Cerebellum (tissue), 5 donors: ENCODE data around the gene NSUN6.

DNA sequence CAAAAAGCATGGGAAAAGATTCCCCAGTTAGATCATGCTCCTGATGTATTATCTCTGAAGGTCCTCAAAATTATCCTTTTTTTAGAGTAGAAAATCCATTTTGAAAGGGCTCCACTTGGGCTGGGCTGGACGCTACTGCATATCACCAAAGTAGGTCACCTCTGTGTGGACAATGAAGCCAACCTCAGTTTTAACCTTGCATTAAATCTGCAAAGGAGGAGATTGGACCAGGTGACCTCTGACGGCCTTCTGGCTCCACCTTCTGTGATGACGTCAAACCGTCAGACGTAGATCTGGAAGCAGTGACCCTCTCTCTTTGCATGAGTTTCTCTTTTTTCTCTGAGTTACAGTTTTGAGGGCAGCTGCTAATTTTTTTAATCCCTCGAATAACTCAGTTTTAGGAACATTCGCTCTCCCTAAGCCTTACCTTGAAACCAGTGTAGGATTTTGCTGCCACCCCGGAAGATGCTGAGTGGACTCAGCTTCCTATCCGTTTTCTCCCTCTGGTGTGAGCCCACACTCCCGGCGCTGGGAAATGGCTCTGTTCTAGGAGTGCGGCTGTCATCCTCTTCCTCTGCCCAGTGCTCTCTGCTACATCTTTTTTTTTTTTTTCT, 27.5 kb upstream of the NMT2 start:
- PRO-cap, 3 experiments: no peak in any of the 3 experiments
- RAMPAGE, long total RNA: no peak

DNA sequence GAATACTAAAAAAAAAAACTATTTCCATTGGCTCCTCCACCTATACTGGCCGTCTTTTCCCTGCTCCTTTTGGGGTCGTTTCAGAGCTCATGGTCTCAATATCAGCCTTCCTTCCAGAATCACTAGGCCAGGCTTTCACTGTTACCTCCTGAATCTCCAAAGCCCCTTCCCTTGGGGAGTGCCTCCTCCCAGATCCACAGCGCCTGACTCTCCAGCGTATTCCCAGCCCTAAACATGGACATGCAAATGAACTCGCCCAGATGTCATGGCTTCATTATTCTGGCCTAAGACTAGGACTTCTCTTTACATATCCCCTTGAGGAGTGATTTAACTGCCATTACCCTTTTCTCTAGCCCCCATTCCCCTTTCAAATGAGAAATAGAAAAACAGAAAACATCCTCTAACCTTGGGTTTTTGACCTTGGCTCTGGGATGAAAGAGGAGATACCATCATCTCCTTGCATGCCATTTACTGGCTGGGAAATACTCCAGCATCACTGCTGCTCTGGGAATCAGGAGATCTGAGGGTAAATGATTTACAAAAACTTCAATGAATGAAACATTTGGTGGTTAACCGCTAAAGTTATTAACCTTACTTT, 37.1 kb downstream of the FAM171A1 start:
- PRO-cap, 3 experiments: no peak in any of the 3 experiments
- RAMPAGE, long total RNA: no peak

GRCh38 chr10:17178938-17179599, 22.4 kb downstream of the TRDMT1 start:
- PRO-cap, 3 experiments: no peak in any of the 3 experiments
- RAMPAGE, long total RNA: no peak

DNA sequence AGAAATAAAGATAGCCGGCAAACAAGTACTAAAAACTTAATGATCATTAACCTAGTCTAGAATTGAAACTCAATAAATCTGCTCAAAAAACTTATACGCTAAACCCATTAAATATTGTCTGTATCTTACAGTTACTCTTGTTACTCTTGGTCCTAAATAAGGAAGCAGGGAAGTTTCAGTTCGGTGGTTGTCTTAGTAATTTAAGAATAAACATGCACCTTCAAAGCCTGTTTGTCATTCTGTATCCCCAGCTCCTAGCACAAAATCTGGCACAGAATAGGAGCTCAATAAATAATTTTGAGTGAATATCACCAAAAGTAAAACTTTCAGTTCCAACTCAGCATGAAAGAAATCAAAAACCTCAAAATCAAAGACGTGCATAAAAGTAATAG, 1.1 kb downstream of the TRDMT1 start:
- PRO-cap, 3 experiments: no peak in any of the 3 experiments
- RAMPAGE, long total RNA: no peak

GRCh38 chr10:17212698-17213348, 11.4 kb upstream of the TRDMT1 start:
- PRO-cap, 3 experiments: no peak in any of the 3 experiments
- RAMPAGE, long total RNA: no peak

- PRO-cap, 3 experiments: no peak in any of the 3 experiments
- RAMPAGE, long total RNA: no peak
These were observed 66.6 kb downstream of the ST8SIA6 start for GRCh38 chr10:17387889-17388140.

DNA sequence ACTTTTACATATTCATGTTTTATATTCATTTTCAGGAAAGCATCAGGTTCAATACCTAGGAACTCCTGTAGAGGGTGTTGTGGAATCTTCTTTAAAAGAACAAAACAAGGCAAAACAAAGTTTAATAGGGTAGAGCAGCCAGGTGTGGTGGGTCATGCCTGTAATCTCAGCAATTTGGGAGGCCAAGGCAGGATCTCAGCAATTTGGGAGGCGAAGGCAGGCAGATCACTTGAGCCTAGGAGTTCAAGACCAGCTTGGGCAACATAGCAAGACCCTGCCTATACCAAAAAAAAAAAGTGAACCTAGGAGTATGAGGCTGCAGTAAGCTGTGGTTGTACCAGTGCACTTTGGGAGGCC, 45.1 kb downstream of the ST8SIA6 start:
- PRO-cap, 3 experiments: no peak in any of the 3 experiments
- RAMPAGE, long total RNA: no peak

DNA sequence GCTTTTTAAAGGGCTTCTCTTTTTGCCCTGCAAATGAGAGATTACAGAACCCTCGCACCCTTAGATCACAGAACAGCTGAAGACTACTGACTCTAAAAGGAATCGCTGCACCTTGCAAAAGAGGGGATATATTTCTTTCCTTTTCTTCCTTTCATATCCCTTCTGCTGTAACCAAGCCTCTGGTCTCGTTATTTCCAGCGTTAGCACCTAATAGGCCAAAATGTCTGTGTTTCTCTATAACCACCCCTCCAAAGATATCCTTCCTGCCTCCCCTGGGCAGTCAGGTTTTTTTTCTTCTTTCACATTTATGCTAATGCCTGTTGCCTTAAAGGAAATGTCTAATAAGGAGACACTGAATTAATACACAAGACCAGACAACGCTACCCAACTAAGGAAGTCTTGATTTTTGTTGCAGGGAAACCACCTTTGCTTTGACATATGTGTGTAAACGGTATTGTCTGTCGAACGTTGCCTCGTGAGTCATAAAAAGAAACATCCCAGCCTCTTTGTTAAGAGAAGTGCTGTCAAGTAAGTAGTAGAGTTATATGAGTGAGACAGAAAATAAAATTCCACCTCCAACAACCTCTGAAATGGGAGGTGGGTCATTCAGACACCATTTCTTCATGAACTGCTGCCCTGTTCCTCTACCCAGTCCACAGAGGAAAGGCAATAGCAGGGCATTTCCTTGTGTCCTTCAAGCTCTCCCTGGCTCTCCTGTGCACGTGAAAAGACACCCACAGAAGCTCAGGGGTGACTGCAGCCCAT, 10.4 kb downstream of the ST8SIA6 start:
- PRO-cap, 3 experiments: no peak in any of the 3 experiments
- RAMPAGE, long total RNA: no peak

DNA sequence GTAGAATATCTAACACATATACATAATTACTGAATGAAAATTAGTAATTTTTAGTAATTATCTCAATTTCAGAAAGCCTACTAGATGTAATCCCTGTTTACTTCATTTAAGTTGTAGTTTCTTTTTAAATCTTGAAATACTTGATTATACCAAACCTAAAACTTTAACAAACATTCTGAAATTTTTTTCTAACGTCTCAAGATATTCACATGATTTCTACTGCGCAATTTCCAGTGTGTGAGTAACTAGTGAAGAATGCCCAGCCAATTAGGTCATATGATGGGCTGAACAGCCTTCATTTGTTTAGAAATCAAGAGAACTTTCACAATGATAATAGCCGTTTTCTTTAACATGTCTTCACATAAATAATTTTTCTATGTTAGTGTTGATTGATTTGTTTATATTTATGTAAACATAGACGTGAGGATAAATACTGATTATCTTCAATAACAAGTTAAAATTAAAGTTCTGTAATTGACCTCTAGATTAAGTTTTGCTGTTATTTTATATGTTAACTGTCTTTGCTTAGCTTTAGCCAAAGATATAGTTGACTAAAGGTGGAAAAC, 21.8 kb downstream of the STAM start:
- PRO-cap, 3 experiments: no peak in any of the 3 experiments
- RAMPAGE, long total RNA: no peak

DNA sequence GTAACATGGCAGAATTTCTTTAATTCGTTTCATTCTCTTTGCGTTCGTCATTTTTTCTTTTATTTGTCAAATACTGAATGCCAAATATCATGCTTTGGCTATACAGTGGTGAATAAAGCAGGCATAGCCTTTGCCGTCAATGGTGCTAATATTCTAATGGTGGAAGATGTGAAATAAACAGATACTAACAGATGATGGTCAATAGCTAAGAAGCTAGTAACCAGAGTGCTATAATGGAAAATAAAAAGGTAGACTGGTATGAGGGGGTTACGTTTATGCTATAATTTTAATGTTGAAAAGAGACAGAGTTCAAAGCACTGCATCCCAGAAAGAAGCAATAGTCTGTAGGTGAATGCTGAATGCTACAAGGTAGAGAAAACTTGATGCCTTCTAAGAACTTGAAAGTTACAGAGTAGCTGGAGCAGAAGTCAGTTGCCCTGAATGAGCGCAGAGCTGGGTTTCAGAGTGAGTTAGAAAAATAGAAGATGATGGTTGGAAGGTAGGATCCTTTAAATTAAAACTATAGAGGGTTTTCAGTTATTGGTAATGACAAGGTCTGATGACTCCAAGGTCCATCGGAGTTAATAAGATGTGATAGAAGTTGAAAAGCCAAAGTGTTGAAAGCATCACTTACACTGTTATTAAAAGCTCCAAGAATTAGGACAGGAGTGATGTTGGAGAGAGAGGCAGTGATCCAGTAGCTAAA, 23.7 kb downstream of the STAM start:
- PRO-cap, 3 experiments: no peak in any of the 3 experiments
- RAMPAGE, long total RNA: no peak

DNA sequence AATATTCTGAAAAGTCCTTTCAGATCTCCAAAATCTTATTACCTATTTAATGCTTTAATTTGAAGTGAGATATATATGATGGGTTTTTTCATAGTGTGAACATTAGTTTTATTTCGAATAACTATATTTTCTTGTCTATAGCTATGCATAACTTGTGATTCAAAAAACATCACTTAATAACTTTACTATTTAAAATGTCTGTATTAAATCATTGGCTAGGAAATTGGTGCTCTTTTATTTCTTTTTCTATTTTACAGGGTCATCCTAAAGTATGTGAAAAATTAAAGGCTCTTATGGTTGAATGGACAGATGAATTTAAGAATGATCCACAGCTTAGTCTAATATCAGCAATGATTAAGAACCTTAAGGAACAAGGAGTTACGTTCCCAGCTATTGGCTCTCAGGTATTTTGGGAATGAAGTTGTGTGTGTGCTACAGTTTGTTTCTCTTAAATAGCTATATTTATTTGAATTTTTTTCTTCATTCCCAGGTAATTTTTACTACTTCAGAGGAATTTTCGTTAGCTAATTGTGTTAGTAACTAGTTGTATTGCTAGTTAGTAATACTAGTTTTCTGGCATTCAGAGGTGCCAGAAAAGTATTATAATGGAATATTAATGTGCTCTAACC, 43.9 kb downstream of the STAM start:
- PRO-cap, 3 experiments: no peak in any of the 3 experiments
- RAMPAGE, long total RNA: no peak

GRCh38 chr10:18226753-18227408, 86.7 kb downstream of the CACNB2 start:
- PRO-cap, 3 experiments: no peak in any of the 3 experiments
- RAMPAGE, long total RNA: no peak

DNA sequence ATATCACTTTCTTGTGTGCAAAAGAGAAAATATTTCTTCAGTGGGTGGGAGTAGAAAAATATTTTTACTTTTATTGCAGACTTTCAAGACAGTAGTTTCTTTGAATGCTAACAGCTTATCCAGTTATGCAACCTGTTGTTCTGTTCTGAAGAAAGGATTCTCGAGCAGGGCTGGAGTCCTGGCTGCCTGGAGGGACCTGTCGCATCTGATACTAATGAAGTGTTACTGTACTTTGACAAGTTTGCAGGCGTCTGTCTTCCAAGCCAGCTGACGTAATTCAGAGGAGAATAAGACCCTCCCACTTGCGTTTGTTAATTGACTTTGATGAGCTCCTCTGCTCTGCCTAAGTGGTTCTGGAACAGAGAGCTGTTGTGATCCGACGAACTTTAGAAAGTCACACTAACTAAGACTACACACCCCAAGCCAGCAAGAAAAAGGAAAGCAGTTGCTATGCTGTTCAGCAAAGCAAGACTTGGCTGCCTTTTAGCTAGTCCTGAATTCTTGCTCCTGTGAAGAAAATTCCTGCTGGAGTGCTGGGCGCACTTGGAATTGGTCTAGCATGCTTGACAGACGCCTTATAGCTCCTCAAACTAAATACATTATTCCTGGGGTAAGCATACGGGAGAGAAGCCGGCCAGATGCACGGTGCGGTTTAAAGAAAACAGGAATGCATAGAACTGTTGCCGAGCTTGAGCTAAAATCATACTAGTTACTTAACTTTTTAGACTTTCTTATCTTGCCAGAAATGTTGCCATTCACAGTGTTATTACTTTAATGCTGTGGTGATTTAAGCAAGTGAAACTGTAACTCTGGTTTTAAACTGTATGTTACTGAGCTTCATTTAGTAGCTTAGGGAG, 200.4 kb downstream of the CACNB2 start:
- PRO-cap, 3 experiments: no peak in any of the 3 experiments
- RAMPAGE, long total RNA: no peak

- PRO-cap, 3 experiments: peak in 3 of 3 experiments; most common plus-strand start chr10:18401997 (in 1); most common minus-strand start chr10:18401973 (in 3)
- RAMPAGE, long total RNA: no peak
These were observed 249.6 kb downstream of the NSUN6 start for GRCh38 chr10:18401713-18402214.

DNA sequence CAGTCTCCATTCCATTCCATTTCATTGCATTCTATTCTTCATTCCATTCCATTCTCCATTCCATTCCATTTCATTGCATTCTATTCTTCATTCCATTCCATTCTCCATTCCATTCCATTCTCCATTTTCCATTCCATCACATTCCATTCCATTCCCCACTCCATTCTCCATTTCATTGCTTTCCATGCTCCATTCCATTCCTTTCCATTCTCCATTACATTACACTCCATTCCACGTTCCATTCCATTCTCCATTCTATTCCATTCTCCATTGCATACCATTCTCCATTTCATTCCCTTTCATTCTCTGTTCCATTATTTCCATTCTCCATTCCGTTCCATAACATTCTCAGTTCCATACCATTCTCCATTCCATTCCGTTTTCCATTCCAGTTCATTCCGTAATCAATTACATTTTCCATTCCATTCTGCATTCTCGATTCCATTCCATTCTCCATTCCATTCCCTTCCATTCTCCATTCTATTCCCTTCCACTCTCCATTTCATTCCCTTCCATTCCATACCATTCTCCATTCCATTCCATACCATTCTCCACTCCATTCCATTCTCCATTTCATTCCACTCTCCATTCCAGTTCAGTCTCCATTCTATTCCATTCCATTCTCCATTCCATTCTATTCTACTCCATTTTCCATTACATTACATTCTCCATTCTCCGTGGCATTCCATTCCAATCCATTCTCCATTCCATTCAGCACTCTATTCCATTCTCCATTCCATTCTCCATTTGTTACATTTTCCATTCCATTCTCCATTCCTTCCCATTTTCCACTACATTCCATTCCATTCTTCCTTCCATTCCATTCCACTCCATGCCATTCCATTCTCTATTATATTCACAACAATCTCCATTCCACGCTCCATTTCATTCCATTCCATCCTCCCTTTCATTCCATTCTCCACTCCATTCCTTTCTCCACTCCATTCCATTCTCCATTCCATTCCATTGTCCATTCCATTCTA, 86.2 kb downstream of the NSUN6 start:
- PRO-cap, 3 experiments: no peak in any of the 3 experiments
- RAMPAGE, long total RNA: no peak

- PRO-cap, 3 experiments: no peak in any of the 3 experiments
- RAMPAGE, long total RNA: no peak
These were observed 79.4 kb downstream of the NSUN6 start for GRCh38 chr10:18571894-18572524.

DNA sequence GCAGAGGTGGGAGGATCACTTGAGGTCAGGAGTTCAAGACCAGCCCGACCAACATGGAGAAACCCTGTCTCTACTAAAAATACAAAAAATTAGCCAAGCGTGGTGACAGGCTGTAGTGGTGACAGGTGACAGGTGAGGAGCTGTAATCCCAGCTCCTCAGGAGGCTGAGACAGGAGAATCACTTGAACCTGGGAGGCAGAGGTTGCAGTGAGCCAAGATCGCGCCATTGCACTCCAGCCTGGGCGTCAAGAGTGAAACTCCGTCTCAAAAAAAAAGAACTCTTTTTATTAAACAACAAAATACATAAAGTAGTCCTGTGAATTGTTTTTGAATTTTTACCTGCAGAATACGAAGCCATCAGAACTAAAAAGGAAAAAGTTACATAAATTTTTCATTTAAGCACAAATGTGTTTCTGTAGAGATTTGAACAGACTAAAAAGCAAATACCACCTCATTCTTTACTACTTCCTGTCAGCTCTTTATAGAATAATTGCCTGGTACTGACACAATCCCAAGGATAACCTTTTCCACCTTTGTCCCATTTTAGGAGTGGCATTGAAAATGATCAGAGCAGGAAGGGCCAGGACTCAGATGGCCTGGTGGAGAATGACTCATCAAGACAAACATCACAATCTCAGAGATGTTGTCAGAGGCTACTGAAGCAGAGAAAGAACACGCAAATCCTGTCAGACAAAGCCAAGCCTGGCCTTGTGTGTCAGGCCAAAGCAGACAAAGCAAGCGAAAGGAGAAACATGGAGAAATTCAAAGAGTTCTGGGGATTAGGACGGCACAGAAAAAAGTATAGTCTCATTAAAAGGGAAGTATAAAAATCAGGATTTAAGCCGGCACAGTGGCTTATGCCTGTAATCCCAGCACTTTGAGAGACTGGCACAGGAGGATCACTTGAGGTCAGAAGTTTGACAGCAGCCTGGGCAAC, 41.0 kb downstream of the NSUN6 start:
- PRO-cap, 3 experiments: peak in 2 of 3 experiments; most common plus-strand start position 649 of the sequence (in 2)
- RAMPAGE, long total RNA: no peak

- PRO-cap, 3 experiments: peak in 3 of 3 experiments; most common plus-strand start chr10:18651691 (in 2); most common minus-strand start chr10:18651587 (in 2)
- RAMPAGE, long total RNA: start-site peak on the plus strand at chr10:18651649-18651738, 53 and 21 reads in 2 replicates
These were observed at the start of gene NSUN6 for GRCh38 chr10:18651241-18652141. Gene NSUN6, minus strand, starts transcription at chr10:18651587.

GRCh38 chr10:19046665-19046994, 2.0 kb upstream of the MALRD1 start:
- PRO-cap, 3 experiments: no peak in any of the 3 experiments
- RAMPAGE, long total RNA: no peak

- PRO-cap, 3 experiments: no peak in any of the 3 experiments
- RAMPAGE, long total RNA: no peak
These were observed 177.6 kb upstream of the PLXDC2 start for GRCh38 chr10:19638365-19639202.